Daoy (cell line): ENCODE results near the genes ARHGEF9, YIPF6 and EFNB1.

- RAMPAGE, long total RNA: no peak
Measured at GRCh38 chrX:63784877-63785949, at the start of gene ARHGEF9. Gene ARHGEF9, minus strand, starts transcription at chrX:63785214.

GRCh38 chrX:65197714-65198269, 163.2 kb downstream of the ZC3H12B start:
- RAMPAGE, long total RNA: no peak

DNA sequence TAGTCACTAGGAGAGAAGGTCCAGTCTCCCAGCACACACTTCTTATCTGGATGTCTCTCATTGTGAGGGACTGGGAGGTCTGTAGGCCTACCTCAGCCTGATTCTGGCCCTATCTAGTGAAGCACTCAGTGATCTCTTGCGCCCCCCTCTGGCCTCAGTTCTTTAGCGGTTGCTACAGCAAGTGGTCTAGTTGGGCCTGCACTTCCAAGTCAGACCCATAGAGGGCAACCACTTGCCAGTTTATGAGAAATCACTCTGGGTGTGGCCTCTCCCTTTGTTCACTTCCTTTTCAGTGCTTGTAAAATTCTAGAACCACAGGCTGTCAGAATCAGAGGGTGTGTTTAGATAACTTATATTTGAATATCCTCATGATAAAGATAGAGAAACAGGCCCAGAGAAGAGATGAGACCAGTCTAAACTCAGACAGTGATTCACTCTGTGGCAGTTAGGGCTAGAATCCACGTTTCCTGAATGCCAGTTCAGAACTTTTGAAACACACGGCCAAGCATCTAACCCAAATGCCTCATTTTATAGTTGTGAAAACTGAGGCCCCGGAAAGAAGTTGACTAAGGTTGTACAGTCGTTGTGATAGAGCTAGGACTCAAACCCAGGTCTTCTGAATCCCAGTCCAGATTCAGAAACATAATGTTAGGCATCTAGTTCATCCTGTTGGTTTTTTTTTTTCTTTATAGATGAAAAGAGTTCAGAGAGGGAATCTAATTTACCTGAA, 61.0 kb upstream of the LAS1L start:
- RAMPAGE, long total RNA: no peak

- RAMPAGE, long total RNA: no peak
Measured at GRCh38 chrX:65673669-65674357, 6.4 kb downstream of the MSN start.

DNA sequence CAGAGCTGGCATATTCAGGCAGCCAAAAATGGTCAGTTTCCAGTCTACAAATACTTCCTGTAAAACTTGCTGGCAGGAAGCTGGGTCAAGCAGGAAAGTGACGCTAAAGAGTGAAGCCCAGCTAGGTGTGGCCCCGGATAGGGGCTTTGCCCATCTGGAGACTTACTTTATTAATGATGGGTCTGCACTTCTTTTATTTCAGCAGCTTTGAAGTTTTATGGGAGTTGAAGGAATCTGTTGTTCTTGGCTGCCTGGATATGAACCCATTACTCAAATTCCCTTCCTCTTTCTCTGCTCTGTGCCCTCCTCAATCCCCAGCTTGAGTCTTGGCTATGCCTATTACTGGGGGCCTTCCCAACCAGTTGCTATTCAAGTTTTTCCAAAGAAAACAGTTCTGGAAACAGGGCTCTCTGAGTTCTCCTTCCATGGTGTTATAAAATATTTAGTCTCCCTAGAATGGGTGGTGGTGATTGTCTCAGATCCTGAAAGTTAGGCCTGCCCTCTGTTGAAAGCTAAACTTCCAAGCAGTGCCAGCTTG, 36.7 kb downstream of the MSN start:
- RAMPAGE, long total RNA: no peak

DNA sequence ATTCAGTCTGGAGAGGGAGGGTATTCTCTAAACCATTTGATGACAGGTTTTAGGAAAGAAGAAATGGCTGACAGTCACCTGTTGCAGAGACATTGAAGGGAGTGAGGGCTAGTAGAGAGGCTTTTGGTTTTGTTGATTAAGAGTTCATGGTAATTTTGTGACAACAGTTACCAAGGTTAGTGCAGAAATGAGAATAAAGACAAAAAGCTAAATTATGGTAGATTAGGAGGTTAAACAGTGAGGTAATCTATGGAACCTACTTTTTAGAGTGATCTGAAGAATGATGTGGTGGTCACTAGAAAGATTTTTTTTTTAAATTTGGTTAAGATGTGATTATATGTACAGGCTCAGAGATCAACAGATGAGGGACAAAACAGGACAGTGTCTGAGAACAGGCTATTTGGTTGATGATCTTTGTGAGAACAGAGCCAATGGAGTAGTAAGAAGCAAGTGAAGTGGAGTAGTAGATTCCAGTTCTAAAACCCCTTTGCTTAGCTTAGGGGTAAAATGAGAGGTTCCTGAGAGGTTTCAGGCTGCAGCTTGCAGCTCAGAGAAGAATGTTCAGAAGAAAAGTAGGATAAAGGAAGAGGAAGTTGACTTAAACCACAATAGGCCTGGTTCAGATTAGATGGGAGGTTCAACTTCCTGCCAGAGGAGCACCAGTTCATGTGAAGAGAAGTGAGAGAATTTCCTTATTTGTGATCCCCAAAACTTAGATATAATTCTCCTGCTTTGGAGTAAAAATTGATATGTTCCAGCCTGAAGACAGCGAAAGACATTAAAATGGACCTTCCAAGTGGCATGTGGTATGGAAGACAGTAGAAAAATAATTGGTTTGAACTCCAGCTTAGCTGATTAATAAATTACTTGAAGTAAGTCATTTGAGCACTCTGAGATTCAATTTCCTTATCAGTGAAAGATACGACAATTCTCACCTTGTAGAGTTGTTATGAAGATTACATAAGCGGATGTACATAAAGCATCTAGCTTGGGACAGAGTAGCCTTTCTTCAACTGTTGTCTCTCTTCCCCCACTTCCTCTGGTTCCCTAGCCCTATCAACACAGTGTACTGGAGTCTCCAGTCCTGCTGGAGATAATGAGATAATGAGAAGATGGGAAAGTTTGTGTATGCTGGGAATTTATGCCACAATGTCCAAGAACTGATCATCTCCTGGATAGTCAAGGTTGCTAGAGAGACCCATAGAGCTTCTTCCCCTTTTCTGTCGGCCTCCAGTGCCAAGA, 34.4 kb downstream of the VSIG4 start:
- RAMPAGE, long total RNA: no peak

DNA sequence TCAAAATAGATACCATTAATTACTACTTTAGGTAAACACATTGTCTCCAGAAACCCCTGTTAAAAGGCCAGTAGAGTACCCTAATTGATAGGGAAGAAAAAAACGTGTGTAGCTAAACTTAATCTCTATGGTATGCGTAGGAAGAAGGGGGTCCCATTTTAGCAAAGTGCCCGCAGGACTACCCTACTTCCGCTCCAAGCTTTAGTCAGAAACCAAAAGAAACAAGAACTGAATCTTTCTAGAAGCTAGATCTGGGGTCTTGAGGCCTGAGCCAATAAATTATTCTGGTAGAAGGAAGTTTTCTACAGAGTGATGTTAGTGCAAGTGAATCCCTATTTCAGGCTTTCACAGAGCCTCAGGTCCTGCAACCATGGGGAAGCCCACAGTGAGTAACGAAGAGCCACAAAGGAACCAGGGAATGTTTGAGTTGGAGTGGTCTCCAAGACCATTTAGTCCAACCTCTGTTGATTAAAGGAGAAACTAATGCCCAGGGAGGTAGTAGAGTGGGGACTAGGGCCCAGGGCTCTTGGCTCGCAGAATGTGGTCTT, 26.3 kb downstream of the VSIG4 start:
- RAMPAGE, long total RNA: no peak

- RAMPAGE, long total RNA: no peak
Measured at GRCh38 chrX:67549155-67549500, 5.3 kb downstream of the AR start.

DNA sequence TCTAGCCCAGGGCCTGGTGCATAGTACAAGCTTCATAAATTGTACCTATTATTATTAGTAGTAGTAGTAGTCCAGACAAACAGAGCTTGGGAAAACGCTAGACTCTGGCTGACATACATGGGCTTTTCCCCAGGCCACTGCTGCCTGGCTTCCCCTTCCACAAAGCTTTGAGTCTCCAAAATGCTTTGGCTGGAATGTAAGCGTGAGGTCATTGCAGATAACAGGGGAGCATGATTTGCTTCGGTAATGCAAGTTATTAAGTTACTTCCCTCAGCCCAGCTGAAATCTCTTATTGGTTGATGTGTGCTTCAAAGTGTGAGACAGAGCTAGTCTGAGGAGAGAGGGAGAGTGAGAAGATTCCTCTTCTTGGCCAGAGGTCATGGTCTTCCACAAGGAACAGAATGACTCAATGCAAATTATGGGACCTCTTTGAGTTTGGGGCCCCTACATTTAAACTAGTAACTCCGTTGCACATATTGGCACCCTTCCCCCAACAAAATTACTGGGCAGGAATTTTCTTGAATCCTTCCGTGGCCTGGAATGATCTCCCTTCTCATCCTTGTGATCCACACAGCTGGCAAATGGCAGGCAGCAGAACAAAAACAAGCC, 19.7 kb downstream of the AR start:
- RAMPAGE, long total RNA: no peak

GRCh38 chrX:68298909-68299294, 134.4 kb downstream of the OPHN1 start:
- RAMPAGE, long total RNA: no peak

DNA sequence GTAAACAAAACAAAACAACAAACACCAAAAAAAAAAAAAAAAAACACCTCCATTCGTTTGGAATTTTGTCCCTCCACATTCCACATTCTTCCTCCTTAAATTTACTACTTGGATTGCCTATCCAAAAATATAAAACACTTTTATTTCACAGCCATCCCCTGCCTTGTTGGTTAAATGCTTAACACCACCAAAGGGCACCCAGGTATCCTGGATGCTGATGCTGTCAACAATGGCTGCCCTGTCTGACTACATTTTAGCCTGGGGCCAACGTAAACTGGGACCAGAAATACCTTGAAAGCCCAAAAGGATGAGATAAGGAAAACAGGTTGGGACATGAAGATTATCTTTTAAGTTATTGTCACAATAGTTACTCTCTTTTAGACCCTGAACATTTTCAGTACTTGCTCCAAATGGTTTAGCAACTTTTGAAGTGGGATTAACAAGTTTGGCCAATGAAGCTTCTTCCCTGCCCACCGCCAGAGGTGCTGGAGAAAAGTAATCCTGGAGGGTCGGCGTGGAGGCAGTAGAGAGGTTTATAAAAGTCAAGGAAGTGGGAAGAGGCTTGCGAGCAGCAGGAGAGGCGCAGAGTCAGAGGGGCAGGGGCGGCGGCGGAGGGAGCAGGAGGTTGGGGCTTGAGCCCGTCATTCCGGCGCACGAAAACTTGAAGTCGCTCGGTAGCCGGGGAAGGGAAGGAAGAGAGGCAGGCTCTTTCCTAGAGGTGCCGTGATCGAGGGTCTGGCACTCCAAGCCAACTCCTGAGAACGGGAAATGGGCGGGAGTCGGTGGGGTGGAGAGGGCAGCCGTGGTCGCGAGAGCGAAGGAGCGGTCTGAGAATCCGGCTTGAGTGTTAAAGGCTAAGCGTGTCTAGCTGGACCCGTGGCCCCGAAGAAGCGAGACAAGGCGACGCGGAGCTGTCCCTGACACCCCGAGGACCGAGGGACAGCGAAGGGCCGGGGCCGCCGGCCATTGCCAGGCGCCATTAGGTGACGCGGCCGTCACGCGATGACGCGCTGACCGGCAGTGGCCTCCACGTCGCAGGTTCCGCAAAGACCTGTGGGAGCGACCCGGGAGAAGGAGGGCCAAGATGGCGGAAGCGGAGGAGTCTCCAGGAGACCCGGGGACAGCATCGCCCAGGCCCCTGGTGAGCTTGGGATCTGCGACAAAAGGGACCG, at the start of gene YIPF6:
YIPF6 (plus strand) TSS at position 1,069 of the 1,172 bp plus-strand sequence.
- RAMPAGE, long total RNA: no peak

- RAMPAGE, long total RNA: no peak
Measured at GRCh38 chrX:68703619-68703864, 56.1 kb downstream of the STARD8 start.

- RAMPAGE, long total RNA: no peak
Measured at GRCh38 chrX:68828573-68829132, at the start of gene EFNB1. Gene EFNB1, plus strand, starts transcription at chrX:68829021.

DNA sequence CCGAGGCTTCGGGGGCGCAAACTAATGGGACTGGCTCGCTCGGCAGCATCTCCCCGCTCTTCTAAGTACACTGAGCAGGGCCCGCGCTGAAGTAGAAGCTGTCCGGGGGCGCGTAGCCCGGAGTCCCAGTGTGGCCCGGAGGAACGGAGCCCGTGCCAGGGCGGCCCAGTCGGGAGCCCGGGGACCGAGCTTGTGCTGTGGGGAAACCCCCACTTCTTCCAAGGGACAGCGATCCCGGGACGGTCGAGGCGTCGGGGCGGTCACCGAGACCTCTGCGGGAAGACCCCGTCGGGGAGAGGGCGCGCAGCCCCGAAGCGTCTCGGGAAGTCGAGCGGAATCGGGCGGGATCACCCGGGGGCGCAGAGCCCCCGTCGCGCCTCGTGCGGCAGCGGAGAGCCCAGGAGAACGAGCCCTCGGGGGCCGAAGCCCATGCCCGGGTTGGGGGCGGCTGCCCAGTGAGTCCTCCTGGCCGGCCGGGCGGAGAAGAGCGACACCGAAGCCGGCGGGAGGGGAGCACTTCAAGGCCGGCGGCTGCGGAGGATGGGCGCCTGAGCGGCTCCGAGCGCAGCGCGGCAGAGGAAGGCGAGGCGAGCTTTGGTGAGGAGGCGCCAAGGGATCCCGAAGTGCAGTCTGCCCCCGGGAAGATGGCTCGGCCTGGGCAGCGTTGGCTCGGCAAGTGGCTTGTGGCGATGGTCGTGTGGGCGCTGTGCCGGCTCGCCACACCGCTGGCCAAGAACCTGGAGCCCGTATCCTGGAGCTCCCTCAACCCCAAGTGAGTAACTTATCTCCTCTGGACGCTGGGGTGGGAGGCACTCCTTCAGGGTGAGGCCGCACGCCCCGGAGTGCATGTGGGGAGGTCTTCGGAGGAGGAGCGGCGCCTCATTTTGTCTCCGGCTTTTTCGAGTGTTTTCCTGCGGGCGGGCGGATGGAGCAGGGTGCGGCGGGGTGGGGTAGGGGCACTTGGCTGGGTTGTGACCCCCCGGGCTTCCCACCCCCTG, 611 bp downstream of the EFNB1 start:
- RAMPAGE, long total RNA: no peak

DNA sequence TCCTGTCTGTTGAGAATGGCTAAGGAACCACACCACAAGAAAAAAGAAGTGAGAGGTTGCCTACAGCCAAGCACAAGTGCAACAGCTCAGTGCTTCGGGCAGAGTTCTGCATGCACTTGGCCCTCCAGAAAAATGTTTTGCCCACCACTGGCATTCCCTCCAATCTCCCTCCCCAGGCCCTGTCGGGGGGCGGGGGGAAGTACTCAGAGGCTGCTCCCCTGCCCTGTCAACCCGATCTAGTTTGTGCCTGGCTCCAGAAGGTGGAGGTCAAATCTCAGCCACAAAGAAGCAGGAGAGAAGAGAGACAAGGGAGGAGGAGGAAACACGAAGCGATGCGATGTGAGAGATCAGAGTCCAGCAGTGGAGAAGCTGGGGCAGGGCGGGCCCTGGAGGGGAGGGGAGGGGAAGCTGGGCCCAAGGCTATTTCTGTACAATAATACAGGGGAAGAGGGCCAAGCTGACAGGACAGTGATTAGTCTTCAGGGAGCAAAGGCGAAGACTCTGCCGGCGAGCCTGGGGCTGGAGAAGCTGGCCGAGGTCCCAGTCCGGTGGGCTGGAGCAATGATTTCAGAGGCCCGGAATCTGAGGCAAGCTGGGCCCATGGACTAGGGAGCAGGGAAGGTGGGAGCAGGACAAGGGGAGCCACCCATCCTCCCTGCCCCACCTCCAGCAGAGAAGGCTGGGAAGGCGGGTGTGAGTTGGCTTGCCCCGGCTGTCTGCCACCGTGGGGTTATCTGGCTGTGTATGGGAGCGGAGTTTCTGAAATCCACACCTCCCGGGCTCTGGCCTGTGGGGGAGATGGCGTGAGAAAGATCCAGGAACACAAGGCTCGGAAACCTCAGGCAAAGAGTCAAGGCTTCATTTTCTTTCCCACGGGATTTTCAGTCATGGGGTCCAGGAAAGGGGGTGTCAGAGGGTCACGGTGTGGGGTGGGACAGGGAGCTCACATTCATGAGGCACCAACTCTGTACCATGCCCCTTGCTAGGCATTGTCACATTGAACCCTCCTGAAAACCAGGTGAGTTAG, 167.2 kb downstream of the EFNB1 start:
- RAMPAGE, long total RNA: no peak

DNA sequence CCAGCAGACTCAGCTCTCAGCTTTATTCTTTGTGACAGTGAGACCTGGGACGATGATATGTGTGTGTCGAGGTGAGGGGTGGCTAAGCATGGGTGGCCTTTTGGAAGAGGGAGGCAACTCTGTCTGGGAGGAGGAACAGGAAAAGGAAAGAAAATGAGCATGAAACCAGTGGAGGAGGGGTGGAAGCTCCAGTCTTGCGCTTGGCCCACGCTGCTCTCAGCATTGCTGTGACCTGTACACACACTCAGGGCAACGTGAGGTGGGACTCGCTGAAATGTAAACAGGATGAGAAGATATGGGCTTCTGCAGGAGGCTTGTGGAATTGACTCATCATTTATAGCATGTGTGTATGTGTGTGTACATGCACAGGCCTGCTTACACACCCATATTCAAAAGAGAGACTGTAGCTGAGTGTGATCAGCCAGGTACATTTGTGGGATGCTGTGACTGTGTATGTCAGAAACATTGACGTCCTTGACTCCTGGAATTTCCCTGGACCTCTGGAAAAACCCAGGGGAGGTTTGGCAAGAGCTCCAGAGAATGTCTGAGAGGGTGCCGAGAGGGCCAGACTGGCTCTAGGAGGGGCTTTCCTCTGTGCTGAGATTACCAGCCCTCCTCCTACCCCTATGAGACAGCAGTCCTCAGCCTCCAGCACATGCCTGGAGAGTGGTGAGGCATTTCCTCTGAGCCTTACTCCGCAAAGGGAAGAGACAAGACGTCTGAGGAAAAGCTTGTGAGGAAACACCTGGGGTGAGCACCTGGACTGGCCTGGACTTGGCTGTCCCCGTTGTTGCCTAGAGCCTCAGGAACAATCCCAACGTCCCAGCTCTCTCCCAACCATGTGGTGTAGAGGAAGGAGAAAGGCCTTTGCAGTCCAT, 137.7 kb downstream of the PJA1 start:
- RAMPAGE, long total RNA: no peak

GRCh38 chrX:69130369-69130879, 34.8 kb downstream of the PJA1 start:
- RAMPAGE, long total RNA: no peak

DNA sequence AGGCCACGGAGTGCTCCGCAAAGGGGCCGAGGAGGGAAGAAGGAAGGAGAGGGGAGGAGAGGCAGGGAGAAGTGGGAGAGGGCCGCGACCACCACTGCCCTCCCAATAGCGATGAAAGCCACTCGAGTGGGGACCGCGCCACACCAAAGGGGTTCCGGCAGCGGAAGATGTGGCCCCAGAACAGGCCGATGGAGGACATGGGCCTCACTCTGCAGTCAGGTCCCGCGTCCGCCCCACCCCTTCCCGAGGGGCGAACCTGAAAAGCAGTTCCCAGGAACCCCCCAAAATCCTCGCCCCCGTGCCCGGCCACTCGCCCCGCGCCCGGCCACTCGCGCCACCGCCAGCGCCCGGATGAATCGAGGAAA, 283 bp downstream of the PJA1 start:
- RAMPAGE, long total RNA: no peak

DNA sequence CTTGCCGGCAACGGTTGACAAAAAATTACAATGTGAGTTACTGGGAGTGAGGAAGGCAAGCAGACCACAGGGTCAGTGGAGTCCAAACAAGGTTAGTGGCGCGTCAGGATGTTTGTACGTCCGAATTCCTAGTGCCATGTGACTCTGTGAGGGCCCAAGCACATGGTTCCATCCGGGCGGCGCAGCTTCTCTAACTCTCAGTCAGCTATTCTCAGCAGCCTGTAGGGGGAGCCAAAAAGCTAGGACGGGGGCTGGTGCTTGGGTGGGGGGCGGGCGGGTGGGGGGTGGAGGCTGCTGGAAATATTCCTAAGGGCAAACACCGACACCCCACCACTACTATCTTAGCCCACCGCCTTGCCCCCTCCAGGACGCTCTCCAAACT, 677 bp upstream of the NALF2 start:
- RAMPAGE, long total RNA: no peak

DNA sequence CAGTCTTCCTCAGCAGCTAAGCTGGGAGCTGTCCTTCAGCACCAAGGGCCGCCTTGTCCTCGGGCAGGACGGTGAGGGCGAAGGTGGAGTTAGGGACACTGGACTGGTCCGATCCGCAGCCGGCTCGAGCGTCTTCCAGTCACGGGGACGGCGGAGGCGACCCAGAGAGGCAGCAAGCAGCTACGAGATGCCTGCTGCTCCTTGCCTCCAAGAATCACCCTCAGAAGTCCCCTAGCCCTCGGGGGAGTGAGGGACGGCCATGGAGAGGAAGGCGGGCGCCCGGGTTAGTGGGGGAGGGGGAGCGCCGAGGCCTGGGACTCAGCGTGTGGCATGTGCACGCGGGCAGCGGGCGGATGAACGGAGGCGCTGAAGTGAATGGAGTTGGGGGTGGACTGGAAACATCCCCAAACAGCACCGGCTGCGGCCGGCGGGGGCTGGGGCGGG, 264 bp upstream of the NALF2 start:
- RAMPAGE, long total RNA: no peak